GM12892 (cell line): ENCODE data around the genes PHYH and RPP38.

DNA sequence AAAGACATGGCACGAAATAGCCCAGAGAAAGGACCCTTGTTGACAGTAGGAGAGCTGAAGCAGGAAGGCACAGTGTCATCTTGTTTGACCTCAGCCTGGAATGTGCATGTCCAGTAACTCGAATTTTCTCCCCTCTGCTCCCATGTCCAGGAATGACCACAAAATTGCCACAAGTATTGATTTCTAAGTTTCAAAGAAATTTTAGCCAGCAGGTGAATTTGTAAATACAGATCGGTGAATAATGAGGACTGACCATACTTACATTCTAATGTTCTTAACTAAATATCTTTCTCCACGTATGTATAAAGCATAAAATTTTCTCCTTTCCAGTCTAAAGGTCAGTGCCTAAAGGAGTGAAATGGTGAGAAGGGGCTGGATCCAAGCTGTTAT is 300.9 kb downstream of the CCDC3 start:
- RRBS: no CpG with 5 or more reads among the region's 4 CpGs

GRCh38 chr10:12702053-12702295 is 299.5 kb downstream of the CCDC3 start:
- RRBS: no CpG with 5 or more reads among the region's 8 CpGs

- RRBS: 3% methylated on average over 10 of the region's 38 CpGs
Observed at GRCh38 chr10:13299984-13300428, at the start of gene PHYH. TSS of gene PHYH (minus strand) at chr10:13300064.

DNA sequence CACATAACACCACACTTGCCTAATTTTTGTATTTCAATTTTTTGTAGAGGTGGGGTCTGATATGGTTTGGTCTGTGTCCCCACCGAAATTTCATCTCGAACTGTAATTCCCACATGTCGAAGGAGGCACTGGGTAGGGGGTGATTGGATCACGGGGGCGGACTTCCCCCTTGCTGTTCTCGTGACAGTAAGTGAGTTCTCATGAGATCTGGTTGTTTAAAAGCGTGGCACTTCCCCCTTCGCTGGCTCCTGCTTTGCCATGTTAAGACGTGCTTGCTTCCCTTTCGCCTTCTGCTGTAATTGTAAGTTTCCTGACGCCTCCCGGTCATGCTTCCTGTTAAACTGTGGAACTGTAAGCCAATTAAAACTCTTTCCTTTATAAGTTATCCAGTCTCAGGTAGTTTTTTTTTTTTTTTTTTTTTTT is 43.0 kb upstream of the SEPHS1 start:
- RRBS: no CpG with 5 or more reads among the region's 12 CpGs

DNA sequence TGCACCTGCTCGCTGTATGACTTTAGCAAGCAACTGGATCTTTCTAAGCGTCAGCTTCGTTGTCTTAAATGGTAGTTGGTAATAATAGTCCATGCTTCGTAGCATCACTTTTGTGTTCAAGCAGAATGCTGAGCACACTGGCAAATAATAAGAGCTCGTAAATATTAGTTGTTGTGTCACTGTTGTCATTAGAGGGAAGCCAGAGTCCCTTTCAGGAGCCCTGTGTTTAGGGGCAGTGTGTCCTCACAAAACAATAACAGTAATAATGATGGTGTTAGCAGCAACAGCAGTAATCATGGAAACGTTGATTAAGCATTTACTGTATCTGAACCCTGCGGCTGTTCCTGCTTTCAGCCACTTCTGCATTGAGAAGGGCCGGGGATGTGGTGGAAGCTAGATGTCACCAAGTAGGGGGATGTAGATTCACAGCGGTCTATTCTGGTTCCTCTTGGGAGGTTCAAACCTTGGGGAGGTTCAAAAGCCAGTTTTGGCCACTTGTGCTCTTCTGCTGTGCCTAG is 44.7 kb downstream of the PRPF18 start:
- RRBS: no CpG with 5 or more reads among the region's 9 CpGs

GRCh38 chr10:13654819-13655435 is 68.2 kb downstream of the PRPF18 start:
- RRBS: no CpG with 5 or more reads among the region's 6 CpGs

GRCh38 chr10:13834302-13835302 is 247.8 kb downstream of the PRPF18 start:
- RRBS: 40% methylated on average over 2 of the region's 21 CpGs

DNA sequence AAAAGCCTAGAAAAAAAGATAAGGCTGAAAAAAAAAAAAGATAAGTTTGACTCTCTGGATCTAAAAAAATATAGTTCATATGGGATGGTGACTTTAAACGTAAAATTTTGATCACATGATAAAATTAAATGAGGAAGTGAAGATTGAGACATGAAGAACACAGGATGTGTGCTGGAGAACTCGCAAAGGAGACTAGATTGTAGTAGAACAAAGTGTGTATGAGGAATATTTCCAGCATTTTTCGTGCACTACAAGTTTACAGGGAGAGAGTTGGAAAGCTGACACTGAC is 286.4 kb downstream of the PRPF18 start:
- RRBS: no CpG with 5 or more reads among the region's 3 CpGs

DNA sequence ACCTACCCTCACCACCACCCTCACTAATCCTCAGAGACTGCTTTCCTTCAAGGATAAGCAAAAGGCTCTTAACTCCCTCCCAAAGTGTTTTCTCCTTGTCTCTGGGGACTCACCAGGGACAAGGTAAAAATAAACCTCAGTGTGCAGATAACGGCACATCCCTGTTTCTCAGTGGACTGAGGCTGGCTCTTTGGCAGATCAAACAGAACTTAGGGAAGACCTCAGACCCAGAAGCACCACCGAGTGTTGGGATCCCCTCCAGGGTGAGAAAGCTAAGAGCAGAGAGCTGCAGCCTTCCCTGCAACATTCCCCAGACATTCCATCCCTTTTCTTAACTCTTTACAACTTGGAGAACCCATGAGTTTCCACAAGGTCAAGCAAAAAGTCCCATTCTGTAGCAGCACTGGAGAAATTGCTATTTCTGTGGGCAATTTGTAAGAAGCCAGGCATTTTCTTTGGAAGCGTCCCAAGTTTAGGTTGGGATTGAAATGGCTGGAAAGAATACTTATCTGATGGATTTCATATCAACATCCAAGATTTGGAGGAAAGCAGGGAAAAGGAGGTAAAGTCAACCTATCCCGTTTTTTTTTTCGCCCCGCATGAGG is 358.7 kb downstream of the FRMD4A start:
- RRBS: no CpG with 5 or more reads among the region's 6 CpGs

- RRBS: no CpG with 5 or more reads among the region's 8 CpGs
Observed at GRCh38 chr10:14181319-14181584, 149.5 kb downstream of the FRMD4A start.

DNA sequence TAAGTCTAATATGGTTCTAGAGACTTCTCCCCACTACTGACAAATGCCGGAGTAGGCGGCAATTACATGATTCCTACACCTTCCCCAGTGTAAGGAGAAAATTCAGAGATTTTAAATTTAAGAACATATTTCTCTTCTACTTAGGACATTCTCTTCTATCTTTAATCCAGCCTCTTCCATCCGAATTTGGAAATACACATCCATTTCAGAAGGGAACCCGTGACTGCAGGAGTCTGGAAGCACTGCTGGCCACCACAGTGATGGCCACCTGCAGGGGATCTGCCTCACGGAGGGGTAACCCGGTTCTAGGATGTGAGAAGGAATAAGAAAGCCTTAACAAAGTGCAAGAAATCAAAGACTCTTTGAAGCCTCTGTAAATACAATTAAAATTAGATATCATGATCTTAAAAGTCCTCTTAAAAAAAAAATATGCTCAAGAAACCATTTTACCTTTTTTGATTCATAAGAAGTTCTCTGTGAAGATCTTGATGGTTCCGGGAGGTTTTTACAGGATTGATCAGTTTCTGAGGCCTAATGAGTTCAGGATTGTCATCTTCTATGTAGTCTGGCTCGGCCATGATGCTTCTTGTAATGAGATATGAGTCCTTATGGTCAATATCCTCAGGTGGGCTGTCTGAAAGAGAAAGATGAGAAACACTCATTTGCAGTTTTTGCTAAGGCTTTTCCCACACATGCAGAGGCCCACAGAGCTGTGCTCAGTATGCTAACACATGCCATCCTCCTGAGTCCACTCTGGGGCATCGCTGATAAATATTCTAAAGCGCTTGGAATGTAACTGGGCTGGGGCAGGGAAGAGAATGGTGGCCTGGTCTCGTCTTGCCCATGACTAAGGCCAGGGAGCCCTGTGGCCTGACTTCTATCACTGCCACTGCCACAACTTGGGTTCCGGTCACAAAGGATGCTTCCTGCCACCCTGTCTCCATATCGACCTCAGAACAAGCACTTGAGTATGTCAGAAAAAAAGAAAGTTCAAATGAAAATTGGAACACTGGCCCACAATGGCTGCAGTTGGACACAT is 199.5 kb upstream of the FRMD4A start:
- RRBS: no CpG with 5 or more reads among the region's 13 CpGs

GRCh38 chr10:14532471-14533391 is 202.0 kb upstream of the FRMD4A start:
- RRBS: no CpG with 5 or more reads among the region's 21 CpGs

DNA sequence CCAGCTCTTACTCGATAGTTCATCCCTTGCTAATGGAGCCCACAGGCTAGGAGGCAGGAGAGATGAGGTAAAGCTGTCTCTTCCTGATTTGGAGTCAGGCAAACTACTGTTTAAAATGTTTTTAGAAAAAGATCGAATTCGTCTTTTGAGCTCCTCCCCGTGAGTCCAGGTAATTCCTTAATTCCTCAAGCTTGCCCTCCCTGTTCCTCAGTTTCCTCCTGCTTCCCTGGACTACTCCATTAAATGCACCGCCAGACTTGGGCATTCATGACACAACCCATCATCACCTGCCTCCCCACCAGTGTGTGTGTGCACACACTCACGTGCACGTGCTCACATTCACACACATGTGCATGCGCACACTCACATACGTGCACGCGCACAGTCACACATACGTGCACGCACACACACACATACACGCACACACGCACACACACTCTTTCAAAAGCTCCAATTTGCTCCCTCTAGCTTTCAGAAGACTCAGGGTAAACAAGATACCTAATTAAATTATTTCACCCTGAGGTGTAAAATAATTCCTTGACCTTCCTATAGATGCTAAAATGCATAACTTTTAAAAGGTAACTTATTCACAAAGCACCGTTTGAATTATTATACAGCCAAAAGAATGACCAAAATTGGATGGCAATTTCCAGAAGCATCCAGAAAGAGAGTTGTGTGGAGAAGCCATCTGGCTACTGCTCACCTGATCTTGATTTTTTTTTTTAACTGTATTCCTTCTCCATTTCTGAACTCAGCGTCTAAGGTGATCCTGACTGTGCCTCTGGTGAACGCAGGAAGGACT is 216.6 kb downstream of the FAM107B start:
- RRBS: no CpG with 5 or more reads among the region's 18 CpGs

DNA sequence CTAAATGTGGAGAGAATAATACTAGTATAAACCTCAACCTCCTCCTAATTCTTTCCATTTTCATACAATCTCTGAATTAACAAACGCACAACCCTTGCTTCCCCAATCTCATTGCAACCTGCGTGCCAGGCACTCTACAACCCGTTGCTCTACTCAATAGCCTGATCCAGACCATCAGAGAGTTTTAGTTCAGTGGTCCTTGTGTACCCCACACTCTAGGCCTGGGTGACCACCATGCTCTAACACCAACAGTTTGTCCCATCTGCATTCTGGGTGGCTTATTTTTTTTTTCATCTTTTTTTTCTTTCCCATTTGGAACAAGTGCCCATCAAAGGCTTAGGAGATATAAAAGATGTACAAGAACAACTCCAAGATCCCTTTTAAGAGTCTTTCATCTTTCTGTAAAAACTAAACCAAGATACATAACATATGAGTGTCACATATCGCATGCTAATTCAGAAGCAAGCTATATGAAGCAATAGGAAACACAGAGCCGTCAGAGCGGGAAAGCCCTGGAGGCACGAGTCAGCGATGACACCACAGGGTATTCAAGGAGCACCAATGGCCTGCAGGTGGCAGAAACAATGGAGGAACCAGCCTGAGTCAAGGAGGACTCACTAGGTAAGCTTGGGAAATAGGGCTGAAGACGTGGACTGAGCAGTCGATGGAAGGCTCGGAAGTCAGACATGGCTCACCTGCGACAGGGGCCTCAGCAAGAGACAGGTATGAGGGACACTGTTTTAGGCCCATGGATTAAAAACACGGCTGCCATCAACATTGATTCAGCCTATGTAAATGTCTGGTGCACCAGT is 214.6 kb downstream of the FAM107B start:
- RRBS: no CpG with 5 or more reads among the region's 13 CpGs

DNA sequence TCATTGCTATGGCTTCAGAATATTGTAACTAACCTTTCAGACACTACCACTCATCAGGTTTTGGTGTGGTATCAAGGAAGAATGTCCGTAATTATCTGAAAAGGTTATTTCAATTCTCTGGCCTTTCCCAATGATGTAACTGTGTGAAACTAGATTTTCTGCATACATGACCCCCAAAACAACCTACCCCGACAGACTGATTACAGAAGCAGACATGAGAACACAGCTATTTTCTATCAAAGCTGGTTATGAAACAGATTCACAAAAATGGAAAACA is 211.2 kb downstream of the FAM107B start:
- RRBS: no CpG with 5 or more reads among the region's 2 CpGs

- RRBS: no CpG with 5 or more reads among the region's 8 CpGs
Observed at GRCh38 chr10:14574221-14575077, 200.2 kb downstream of the FAM107B start.

- RRBS: no CpG with 5 or more reads among the region's 7 CpGs
Observed at GRCh38 chr10:14605134-14605851, 169.4 kb downstream of the FAM107B start.

DNA sequence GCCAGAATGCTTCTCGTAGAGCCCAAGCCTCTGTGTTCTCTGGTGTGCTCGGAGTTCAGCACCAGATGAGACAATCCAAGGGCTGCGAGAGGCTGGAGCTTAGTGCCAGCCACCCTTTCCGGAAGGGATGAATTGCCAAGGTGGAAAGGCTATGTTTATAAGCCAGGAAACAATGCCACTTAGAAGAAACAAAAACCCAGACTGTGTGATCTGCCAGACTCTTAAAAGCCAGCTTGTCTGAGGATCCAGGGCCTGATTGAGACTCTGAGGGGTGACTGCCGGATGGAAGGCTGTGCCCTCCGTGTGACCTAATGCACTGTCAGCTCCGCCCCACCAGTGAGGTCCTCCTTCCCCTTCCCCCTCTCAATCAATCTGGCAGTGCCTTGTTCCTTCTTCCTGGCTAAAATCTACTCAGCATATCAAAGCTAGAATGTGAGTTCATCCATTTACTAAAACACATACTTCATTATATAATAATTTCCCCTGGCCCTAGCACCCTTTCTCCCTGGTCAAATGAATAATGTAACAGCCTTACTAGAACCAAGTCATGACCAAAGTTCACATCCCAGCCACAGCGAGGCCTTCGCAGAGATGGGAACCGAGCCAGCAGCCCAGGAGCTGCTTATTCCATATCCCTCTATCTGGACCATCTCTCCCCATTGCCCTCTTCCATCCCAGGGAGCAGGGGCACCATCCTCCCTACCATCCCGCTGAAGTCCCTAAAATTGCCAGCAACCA is 25.5 kb downstream of the FAM107B start:
- RRBS: no CpG with 5 or more reads among the region's 11 CpGs

DNA sequence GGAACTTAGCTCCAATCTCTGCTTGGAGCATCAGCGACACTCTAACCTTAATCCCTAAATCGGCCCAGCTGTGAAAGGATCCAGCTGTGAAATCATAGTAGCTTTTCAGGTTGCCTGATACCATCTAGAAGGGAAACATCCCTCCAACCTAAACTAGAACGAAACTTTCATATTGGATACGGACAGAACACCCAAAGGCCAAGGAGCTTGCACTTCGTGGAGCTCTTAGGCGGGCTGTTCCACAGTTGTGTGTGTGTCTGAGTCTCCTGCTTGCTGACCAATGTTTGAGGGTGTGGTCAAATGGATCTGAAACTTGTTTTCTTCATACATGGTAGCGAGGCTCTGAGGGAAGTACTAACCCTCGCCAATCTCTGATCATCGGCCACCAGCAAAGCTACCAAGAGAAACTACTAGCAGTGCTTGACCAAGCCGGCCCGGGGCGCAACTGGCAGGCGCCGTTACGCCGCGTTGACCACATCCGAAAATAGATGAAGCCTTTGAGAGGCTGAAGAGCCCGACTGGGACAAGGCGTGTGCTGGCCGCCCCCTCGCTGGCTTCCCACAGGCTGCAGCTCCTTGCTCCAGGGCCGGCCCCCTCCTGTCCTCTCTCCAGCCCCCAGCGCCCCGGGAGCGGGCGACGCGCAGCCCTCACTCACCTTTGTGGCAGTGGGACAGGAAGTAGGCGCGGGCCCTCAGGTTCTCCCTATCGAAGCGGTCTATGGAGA is 487 bp downstream of the DCLRE1C start:
- RRBS: no CpG with 5 or more reads among the region's 33 CpGs

- RRBS: 1% methylated on average over 38 of the region's 96 CpGs
Observed at GRCh38 chr10:15096793-15097820, at the start of gene RPP38. TSS of gene RPP38 (plus strand) at chr10:15097355.